ENCODE measurements around a stretch of chr22.

GRCh38 chr22:26428354-26428740 lies 713 bp upstream of the ASPHD2 start:
- PRO-cap, 2 experiments: no peak in any of the 2 experiments

- PRO-cap, 2 experiments: peak in 1 of 2 experiments; most common plus-strand start chr22:26503721 (in 1)
Observed at GRCh38 chr22:26503089-26504290, 8.8 kb downstream of the TFIP11 start.

DNA sequence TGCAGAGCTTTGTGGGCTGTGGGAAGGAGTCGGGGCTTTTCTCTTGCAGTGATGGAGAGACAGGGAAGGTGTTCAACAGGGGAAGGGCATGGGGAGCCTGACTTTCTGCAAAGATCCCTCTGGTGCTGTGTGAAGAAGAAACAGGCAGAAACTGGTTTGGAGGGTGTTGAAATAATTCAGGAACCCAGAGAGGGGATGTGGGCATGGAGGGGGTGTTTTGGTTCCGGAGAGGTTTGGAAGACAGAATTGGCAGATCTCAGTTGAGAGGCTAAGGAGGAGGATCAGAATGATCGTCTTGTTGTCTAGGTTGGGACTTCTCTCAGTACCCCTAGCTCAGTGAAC lies 2.7 kb upstream of the TPST2 start:
- PRO-cap, 2 experiments: no peak in any of the 2 experiments

GRCh38 chr22:26632500-26633253 lies 10.9 kb downstream of the CRYBA4 start:
- PRO-cap, 2 experiments: peak in 1 of 2 experiments; most common minus-strand start chr22:26632712 (in 1)

- PRO-cap, 2 experiments: peak in 1 of 2 experiments; most common plus-strand start chr22:26643249 (in 1); most common minus-strand start chr22:26643018 (in 1)
Observed at GRCh38 chr22:26642601-26643542, 21.1 kb downstream of the CRYBA4 start.

GRCh38 chr22:26766801-26767122 lies 145.0 kb downstream of the CRYBA4 start:
- PRO-cap, 2 experiments: no peak in any of the 2 experiments

DNA sequence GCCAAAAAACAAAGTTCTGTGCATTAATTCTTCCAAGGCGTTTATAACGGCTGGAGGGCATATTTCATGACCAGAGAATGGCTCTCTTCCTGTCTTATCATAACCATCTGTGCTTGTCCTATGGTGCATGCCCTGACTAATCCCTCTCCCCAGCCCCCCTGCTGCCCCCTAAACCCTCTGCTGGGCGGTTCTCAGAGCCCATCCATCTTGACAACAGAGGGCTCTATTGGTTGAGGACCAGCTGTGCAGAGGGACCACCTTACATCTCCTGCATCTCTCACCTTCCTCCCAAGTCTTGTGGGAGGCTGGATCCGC lies 317.7 kb downstream of the CRYBA4 start:
- PRO-cap, 2 experiments: no peak in any of the 2 experiments

GRCh38 chr22:27076257-27076499 lies 454.4 kb downstream of the CRYBA4 start:
- PRO-cap, 2 experiments: no peak in any of the 2 experiments

GRCh38 chr22:27212252-27213151 lies 589.1 kb downstream of the MN1 start:
- PRO-cap, 2 experiments: no peak in any of the 2 experiments

DNA sequence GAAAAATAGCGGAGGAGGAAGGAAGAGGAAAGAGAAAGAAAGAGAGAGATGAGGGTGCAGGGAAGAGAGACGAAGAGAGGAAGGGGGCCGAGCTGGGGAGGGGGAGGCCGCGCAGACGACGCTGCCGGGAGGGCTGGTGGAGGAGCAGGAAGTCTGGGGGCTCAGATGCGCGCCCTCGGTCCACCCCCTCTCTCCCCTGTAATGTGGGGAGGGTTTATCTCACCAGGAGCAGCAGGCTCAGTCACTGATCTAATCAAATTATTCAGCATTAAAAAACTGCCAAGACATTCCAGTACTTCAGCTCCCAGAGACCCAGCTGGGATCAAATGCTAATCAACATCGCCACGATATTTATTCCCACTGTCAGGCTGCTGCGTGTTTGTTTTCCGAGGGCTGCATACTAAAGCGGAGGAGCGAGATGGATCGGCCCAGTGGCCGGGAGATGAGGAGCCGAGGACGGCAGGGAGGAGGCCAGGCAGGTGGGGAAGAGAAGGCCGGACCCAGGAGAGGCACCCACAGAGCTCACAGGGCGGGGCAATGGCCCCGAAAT lies 502.4 kb downstream of the MN1 start:
- PRO-cap, 2 experiments: no peak in any of the 2 experiments

- PRO-cap, 2 experiments: no peak in any of the 2 experiments
Observed at GRCh38 chr22:27744029-27744703, 57.4 kb downstream of the MN1 start.

- PRO-cap, 2 experiments: no peak in any of the 2 experiments
Observed at GRCh38 chr22:27849694-27850646, 48.4 kb upstream of the MN1 start.

DNA sequence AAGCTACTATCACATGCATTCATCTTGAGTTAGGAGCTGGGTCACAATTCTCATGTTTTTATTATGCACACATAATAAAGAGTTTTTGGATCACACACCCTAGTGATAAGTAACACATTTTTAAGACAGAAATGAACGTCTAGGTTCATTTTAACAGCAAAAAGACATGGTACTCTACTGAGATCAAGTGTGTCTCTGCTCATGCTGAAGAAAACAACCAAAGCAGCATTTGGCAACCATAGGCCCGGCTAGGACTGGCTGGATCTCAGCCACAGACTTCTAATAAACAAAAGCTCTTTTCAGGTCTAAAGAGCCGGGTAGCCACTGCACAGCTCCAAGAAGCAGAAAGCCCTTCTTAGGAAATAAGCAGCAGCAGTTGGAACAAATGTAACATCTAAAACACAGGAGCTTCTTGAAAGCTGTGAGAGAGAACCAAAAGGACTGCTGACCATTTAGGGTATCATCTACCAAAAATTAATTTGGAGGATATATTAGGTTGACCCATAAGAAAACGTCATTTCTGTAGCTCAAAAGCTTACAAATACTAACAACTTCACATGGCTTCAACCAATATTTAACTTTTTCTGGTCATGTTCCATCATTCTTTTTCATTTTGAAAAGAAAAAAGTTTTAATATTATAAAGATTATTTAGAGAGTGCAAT lies 37.6 kb downstream of the PITPNB start:
- PRO-cap, 2 experiments: no peak in any of the 2 experiments

- PRO-cap, 2 experiments: no peak in any of the 2 experiments
Observed at GRCh38 chr22:27888024-27889093, 30.7 kb downstream of the PITPNB start.

- PRO-cap, 2 experiments: no peak in any of the 2 experiments
Observed at GRCh38 chr22:27889357-27889896, 29.6 kb downstream of the PITPNB start.

DNA sequence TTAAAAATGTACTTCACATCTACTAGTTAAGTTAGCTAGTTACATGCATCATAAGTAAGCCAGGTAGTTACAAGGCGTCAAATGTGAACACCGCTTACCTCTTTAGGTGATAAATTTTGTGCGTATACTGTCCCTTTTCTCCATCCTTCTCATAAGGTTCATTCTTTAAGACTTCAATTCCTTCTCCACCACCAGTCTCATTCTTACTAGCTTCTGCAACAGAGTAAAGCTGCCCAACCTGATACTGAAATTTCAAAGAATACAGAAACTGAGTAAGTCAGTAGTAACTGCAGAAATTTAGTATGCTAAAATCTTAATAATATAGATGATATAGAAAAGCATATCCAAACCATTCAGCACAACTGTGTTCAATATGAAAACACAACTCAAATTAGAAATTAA lies 8.2 kb downstream of the PITPNB start:
- PRO-cap, 2 experiments: no peak in any of the 2 experiments

- PRO-cap, 2 experiments: no peak in any of the 2 experiments
Observed at GRCh38 chr22:27982390-27982845, 63.4 kb upstream of the PITPNB start.

DNA sequence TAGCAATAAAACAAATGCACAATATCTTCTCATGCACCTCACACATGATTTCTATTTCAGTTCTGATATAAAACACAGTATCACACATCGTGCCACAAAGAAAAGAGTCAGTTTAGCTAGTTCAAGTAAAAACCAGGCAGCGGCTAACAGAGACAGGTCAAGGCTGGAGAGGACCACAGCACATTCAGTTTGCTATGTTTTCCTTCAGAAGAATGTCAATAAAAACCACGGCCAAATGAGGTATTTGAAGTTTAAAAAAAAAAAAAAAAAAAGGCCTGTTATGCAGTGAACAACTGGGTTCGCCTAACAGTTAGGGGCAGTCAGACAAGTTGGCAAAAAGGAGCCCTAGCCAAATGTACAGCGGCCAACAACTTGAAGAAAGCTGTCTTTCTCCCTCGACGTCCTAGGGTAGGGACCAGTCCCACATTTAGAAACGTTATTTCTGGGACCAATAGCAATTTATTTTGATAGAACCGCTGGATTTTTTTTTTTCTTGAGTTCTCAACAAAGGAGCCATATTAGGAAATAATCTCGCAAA lies 237.9 kb downstream of the TTC28 start:
- PRO-cap, 2 experiments: no peak in any of the 2 experiments

- PRO-cap, 2 experiments: peak in 1 of 2 experiments; most common minus-strand start chr22:28442328 (in 1)
Observed at GRCh38 chr22:28442173-28442793, 237.4 kb downstream of the TTC28 start.

- PRO-cap, 2 experiments: peak in 1 of 2 experiments; most common plus-strand start chr22:28442875 (in 1)
Observed at GRCh38 chr22:28442794-28443432, 236.7 kb downstream of the TTC28 start.

All from cerebral cortex (tissue), 2 donors.